Liver (tissue), 9 donors: ENCODE measurements around a stretch of chr3.

GRCh38 chr3:15099501-15099890 lies 548 bp upstream of the RBSN start:
- PRO-cap, 5 experiments = no peak in any of the 5 experiments
- RAMPAGE, long total RNA, 2 experiments = no peak in any of the 2 experiments
- RRBS = no CpG with 5 or more reads among the region's 13 CpGs

GRCh38 chr3:15234797-15235399 lies 28.9 kb downstream of the CAPN7 start:
- PRO-cap, 5 experiments = no peak in any of the 5 experiments
- RAMPAGE, long total RNA, 2 experiments = no peak in any of the 2 experiments
- RRBS = no CpG with 5 or more reads among the region's 3 CpGs

DNA sequence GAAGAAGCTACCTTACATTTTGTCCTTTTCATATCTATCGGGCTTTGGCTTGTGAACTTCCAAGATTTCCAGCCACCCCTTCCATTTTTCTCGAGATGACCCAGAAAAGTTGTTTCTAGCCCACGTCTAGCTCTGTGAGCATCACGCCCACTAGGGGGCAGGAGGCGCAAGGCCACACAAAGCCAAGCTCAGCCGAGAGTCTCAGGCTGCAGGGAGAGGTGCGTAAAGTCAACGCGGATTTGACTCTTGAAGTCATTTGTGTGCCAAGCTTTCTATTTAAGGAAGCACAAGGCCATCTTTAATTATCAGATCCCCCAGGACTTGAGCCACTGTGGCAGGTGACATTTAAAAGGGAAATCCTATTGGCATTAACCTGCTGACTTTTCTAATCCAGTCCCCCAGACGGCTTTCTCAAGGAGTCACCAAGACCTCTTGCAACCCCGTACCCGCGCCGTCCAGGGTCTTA lies 62.0 kb downstream of the CAPN7 start:
- PRO-cap, 5 experiments = no peak in any of the 5 experiments
- RAMPAGE, long total RNA, 2 experiments = no peak in any of the 2 experiments
- RRBS = no CpG with 5 or more reads among the region's 14 CpGs

DNA sequence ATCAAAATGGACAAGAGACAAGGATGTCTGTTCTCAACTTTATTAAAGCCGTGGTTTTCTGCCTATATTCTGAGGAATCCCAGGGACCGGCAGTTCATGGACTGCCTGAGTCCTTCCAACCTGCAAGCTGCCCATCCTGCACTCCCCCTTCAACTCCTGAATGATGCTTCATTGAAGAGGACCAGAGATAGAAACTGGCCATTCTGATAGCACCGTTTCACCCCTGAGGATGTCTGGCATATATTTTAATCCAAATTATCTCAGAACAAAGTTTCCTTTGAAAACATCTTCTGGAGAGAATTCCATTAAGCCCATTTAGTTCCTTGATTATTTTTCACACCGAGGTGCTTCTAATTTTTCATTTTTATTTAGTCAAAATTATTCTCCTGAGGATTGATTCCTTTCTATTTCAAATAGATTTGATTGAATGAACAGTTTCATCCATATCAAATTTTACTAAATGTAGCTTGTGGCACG lies 54.0 kb downstream of the SH3BP5 start:
- PRO-cap, 5 experiments = no peak in any of the 5 experiments
- RAMPAGE, long total RNA, 2 experiments = no peak in any of the 2 experiments
- RRBS = no CpG with 5 or more reads among the region's 5 CpGs

DNA sequence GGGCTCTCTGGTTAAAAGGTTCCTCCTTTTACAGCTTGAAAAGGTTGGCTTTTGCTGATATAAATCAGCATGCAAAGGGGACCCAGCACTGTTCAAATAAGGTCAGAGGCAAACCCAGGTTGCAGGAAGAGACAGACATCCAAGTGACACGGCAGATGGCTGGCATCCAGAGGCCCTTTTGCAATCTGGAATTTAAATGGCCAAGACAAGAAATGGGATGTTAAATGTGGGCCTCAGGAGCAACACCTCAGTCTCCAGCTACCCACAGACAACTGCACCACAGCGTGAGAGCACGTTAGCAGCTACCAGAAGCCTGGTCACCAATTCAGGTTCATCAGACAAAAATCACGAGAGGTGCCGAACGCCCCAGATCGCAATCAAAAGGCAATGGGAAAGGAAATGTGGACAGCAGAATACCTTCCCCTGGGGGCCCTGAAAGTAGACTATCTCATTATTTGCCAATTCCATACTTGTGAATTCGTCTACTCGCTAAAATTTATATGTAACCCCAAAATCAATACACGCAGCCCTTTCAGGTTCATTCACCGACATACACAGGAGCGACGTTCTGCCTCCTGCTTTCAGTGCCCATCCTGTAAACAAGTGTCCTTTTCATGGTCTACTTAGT lies 6.2 kb downstream of the SH3BP5 start:
- PRO-cap, 5 experiments = peak in 1 of 5 experiments; most common plus-strand start position 223 of the sequence (in 1); most common minus-strand start position 95 of the sequence (in 1)
- RAMPAGE, long total RNA, 2 experiments = no peak in any of the 2 experiments
- RRBS = no CpG with 5 or more reads among the region's 13 CpGs

GRCh38 chr3:15329169-15330216 lies 2.9 kb downstream of the SH3BP5 start:
- PRO-cap, 5 experiments = no peak in any of the 5 experiments
- RAMPAGE, long total RNA, 2 experiments = no peak in any of the 2 experiments
- RRBS = no CpG with 5 or more reads among the region's 13 CpGs

- PRO-cap, 5 experiments = no peak in any of the 5 experiments
- RAMPAGE, long total RNA, 2 experiments = no peak in any of the 2 experiments
- RRBS = no CpG with 5 or more reads among the region's 3 CpGs
These were observed 2.6 kb upstream of the COLQ start for GRCh38 chr3:15524093-15524512.

- PRO-cap, 5 experiments = peak in 3 of 5 experiments; most common plus-strand start chr3:15562815 (in 1); most common minus-strand start chr3:15562682 (in 2)
- RAMPAGE, long total RNA, 2 experiments = no peak in any of the 2 experiments
- RRBS = no CpG with 5 or more reads among the region's 3 CpGs
These were observed 38.8 kb downstream of the HACL1 start for GRCh38 chr3:15562548-15562901.

GRCh38 chr3:15638160-15638621 lies 36.6 kb downstream of the BTD start:
- PRO-cap, 5 experiments = no peak in any of the 5 experiments
- RAMPAGE, long total RNA, 2 experiments = no peak in any of the 2 experiments
- RRBS = no CpG with 5 or more reads among the region's 4 CpGs

- PRO-cap, 5 experiments = no peak in any of the 5 experiments
- RAMPAGE, long total RNA, 2 experiments = no peak in any of the 2 experiments
- RRBS = no CpG with 5 or more reads among the region's 9 CpGs
These were observed 84.6 kb downstream of the BTD start for GRCh38 chr3:15685953-15686724.

GRCh38 chr3:15903681-15904264 lies 106.0 kb upstream of the ANKRD28 start:
- PRO-cap, 5 experiments = no peak in any of the 5 experiments
- RAMPAGE, long total RNA, 2 experiments = no peak in any of the 2 experiments
- RRBS = no CpG with 5 or more reads among the region's 4 CpGs

- PRO-cap, 5 experiments = no peak in any of the 5 experiments
- RAMPAGE, long total RNA, 2 experiments = no peak in any of the 2 experiments
- RRBS = no CpG with 5 or more reads among the region's 10 CpGs
These were observed 1.0 kb downstream of the GALNT15 start for GRCh38 chr3:16175561-16175875.

- PRO-cap, 5 experiments = no peak in any of the 5 experiments
- RAMPAGE, long total RNA, 2 experiments = no peak in any of the 2 experiments
- RRBS = no CpG with 5 or more reads among the region's 2 CpGs
These were observed 36.0 kb downstream of the DPH3 start for GRCh38 chr3:16228793-16229075.

- PRO-cap, 5 experiments = no peak in any of the 5 experiments
- RAMPAGE, long total RNA, 2 experiments = no peak in any of the 2 experiments
- RRBS = no CpG with 5 or more reads among the region's 9 CpGs
These were observed 73.2 kb downstream of the OXNAD1 start for GRCh38 chr3:16338176-16338637.

DNA sequence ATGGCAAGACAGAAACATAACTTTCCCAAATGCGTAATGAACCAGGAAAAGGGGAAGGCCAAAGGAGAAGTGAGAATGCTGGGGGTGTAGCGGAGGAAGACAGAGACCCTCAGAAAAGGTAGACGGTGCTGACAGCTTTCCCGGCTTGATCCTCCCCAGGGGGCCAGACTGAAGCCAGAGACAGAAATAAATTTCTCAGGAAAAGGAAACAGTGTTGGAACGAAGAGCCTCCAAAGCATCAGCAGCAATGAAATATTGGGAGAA lies 107.6 kb downstream of the OXNAD1 start:
- PRO-cap, 5 experiments = no peak in any of the 5 experiments
- RAMPAGE, long total RNA, 2 experiments = no peak in any of the 2 experiments
- RRBS = no CpG with 5 or more reads among the region's 5 CpGs

DNA sequence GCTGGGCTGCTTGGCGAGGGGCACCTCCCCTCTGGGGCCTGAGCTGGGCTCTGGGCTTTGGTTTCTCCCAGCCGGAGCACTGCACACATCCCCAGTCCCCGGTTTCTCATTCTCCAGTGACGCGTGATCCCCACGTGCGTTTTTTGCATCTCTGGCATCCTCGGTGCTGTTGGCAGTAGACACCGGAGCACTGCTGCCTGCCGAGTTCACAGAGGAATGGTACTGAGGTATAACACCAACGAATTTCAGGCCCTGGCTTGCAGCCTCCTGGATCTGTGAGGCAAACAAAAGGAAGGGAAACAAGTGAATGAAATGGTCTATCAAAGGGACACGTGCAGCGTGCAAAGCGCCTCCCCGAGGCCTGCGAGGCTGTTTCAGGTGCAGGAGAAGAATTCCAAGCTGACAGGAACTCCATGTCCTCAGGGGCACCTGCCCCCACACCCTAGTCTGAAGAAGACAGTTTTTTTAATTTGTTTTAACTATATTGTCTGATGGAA lies 112.9 kb downstream of the OXNAD1 start:
- PRO-cap, 5 experiments = no peak in any of the 5 experiments
- RAMPAGE, long total RNA, 2 experiments = no peak in any of the 2 experiments
- RRBS = 96% methylated on average over 8 of the region's 16 CpGs

DNA sequence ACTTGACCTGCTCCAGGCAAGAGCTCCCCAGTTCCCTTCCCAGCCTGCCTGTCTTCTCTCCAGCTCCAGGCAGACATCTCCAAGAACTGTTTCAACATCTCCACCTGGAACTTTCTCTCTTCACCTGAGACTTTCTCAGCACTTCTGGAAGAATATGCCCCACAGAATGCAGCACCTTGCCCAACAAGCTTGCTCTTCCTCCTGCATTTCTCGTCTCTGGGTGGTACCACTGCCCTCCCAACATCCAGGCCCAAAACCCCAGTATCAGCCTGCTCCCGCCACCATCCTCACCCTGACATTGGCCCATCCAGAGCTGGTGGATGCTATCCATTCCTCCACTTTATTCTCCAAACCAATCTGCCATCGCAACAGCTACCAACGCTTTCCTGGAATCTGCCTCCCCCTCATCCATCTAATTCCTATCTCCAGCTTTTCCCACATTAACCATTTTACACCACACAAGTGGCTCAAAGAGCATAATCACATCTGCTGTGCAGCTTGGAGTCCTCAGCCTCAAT lies 8.7 kb downstream of the RFTN1 start:
- PRO-cap, 5 experiments = no peak in any of the 5 experiments
- RAMPAGE, long total RNA, 2 experiments = no peak in any of the 2 experiments
- RRBS = no CpG with 5 or more reads among the region's 4 CpGs

DNA sequence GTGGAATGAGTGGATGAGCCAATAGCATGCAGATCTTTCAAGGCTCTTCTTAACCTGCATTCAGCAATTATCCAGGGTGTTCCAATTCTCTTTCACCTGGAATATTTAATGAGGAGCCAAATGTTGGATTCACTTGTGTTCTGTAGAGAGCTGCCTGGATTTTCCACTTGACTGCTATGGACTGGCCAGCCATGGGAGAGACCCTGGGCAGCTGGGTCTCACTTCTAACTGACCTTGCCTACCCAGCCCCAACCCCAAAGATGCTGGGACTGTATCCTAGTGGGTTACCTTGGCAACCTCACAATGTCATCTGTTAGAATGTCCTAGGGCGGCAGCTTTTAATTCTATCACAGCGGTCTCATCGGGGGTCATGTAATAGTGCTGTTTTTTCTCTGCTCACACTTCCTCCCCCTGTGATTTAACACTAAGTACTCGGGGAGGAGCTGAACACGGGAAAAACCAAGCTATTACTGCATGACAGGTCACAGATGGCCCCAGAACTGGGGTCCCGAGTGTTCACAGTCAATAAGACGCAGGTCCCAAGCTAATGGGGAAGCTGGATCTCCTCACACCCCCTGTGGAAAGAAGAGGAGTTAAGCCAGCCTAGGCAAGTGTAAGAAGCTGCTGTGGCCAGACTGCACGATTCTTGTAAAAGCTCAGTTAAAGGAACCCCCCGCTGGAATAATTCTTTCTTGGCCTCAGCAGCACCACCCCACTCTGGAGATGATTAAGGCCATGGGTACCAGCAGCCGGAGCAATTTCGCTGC lies 2.3 kb upstream of the RFTN1 start:
- PRO-cap, 5 experiments = no peak in any of the 5 experiments
- RAMPAGE, long total RNA, 2 experiments = no peak in any of the 2 experiments
- RRBS = no CpG with 5 or more reads among the region's 11 CpGs

- PRO-cap, 5 experiments = no peak in any of the 5 experiments
- RAMPAGE, long total RNA, 2 experiments = no peak in any of the 2 experiments
- RRBS = no CpG with 5 or more reads among the region's 4 CpGs
These were observed 307.5 kb downstream of the TBC1D5 start for GRCh38 chr3:17434758-17435501.

DNA sequence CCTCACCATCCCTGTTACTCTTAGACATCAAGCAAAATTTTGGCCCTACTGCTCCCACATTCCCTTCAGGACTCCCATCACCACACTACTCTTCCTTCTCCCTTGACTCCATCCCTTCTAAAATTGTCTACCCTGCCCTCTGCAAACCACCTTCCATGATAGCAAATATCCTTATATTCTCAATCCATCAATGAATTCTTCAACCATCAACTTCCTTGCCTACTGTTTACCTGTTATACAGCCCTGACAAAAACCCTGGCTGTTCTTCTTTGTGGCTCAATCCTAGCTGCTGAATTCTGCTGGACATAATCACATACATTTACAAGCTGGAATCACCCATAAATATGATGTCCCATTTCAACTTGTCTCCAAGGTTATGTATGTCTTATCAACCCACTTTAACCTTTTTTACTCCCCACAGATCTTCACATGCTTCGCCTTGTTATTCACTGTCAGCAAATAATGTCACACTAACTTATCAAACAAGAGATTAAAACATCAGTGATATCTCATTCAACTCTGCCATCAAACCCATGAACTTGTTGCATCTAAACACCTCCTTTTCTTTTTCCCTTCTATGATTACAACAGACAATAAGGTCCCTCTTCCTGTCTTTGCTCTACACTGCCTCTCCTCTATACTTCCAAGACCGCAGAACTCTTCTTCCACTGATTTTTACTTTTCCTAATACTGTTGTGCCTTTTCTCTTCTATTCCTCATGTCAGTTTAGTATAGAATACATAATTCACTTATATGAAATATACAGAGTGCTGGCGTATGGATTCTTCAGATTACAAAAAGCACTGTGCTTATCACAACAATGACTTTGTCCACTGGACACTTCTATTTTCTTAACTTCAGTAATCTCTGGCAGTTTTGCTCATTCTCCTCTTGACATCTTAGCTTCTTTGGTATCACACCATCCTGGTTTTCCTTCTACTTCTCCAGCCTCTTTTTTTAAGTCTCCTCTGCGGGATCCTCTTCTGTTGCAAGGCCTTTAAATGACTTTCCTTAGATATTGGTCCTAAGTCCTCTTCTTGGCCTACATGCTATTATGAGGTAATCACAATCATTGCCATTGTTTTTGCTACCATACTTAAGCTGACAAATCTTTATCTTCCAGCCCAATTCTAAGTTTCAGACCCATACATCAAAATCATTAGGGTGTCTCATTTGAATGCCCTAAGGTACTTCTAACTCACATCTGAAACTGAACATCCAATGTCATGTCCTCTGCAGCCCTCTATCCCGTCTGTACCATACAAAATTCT lies 240.5 kb downstream of the TBC1D5 start:
- PRO-cap, 5 experiments = no peak in any of the 5 experiments
- RAMPAGE, long total RNA, 2 experiments = no peak in any of the 2 experiments
- RRBS = no CpG with 5 or more reads among the region's 5 CpGs